Helper T cell (primary cell): ENCODE measurements around the gene PROM1.

DNA sequence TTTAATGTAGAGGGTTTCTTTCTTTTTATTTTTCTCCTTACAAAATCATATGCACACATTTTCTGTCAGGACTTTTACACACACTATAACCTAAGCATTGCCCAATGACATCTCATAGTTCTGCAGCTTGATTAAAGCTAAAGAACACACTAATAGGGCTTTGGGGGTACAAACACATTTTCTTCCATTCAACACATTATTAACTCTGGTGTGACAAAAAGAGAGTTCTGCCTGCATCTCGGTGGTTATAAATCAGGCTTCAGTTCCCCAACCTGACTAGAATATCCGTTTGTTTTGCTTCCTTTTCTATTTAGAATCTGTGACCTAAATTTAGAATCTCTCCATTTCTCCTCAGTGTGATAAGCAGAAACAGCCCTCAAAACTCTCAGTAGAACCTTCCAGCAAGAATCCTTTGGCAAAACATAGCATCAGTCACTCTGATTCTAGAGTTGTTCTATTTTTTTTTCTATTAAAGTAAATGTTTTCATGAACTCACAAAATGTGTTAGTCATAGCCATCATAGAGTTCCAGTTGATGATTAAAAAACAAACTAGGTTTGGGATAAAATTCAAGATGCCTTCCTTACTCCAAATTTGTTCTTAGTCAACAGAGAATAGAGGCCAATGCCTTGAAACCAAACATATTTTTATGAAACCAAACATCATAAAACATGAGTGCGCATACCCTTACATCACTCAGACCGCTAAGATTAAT lies 13.3 kb upstream of the C1QTNF7 start:
- PRO-cap, 2 experiments = no peak in any of the 2 experiments

DNA sequence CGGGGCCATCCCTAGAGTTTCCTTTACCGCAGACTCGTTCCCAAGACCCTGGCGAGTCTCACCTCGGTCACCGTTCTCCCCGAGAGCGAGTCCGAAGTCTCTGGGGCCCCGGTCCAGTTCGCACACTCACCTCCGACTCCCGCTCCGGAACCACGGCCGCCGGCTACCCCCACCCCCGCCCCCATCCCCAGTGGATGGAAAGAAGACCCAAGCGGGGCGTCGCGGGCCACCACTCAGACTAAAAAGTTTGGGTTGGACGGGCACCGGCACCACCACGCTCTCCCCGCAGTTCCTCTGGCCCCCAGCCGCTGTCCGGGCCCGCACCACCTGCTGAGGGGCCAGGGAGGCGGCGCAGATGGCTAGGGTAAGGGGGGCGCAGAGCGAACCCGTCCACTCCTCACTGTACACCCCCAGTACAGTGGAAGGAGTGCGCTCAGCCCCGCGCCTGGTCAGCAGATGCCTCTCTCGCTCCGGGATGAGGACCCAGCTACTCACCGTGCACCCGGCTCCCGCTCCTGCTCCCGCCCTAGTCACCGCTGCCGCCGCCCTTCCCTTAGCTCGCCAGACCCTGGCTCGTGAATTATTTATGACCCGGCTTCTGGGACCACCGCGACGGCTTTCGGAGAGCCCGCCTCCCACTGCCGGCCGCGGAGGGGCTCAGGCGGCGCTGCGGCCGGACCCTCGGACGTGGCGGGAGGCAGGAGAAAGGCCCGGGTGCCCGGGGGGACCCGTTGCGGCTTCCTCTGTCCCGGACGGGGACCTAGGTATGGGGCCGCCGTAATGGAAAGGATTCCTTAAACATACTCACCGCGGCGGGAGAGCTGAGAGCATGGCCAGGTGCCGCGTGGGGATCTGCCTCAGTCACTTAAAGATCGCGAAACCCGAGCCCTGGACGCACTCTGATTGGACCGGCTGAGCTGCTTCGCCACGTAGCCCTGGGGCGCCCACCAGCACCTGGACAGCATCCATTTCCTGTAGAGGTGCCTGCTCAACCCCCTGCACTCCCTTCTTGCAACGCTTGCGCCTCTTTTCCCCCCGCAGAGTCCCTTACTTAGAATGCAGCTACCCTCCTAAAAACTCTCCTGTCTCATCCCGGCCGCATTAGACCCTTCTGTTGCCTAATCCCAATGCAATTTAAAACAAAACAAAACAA lies at the start of gene PROM1:
TSS of gene PROM1 (minus strand) at position 854 of the 1,153 bp plus-strand sequence.
- PRO-cap, 2 experiments = no peak in any of the 2 experiments

GRCh38 chr4:16158110-16158960 lies 67.9 kb downstream of the TAPT1 start:
- PRO-cap, 2 experiments = no peak in any of the 2 experiments

GRCh38 chr4:16196414-16196980 lies 29.8 kb downstream of the TAPT1 start:
- PRO-cap, 2 experiments = no peak in any of the 2 experiments

DNA sequence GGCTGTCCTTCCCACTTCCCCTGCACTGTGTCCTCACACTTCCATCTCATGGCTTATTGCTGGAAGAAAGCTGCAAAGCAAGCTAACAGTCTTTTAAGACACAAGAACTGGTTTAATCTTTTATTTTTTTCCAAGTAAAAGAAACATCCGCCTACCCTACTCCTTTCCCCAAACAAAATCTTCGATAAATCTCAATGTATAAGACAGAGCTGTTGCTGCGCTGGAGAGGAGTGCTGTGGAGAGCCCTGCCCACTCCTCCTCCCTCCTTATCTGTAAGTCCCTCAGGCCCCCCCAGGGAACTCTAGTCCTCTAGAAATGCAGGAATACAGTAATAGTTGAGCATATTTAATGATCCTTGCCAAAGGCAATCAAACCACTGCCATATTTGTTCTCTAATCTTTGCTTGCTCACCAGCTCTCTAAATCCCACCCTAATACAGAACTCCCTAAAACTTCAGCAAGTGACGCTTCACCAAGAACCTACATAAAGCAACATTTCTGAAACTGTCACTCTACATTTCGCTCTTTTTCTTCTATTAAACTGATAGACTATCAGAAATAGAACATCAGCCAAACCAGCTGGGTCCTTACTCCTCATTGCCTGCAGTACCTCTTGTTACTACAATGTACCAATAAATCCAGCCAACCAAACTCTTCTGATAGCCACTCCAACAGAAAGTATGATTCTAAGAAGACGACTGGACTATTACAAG lies 13.8 kb downstream of the TAPT1 start:
- PRO-cap, 2 experiments = no peak in any of the 2 experiments

DNA sequence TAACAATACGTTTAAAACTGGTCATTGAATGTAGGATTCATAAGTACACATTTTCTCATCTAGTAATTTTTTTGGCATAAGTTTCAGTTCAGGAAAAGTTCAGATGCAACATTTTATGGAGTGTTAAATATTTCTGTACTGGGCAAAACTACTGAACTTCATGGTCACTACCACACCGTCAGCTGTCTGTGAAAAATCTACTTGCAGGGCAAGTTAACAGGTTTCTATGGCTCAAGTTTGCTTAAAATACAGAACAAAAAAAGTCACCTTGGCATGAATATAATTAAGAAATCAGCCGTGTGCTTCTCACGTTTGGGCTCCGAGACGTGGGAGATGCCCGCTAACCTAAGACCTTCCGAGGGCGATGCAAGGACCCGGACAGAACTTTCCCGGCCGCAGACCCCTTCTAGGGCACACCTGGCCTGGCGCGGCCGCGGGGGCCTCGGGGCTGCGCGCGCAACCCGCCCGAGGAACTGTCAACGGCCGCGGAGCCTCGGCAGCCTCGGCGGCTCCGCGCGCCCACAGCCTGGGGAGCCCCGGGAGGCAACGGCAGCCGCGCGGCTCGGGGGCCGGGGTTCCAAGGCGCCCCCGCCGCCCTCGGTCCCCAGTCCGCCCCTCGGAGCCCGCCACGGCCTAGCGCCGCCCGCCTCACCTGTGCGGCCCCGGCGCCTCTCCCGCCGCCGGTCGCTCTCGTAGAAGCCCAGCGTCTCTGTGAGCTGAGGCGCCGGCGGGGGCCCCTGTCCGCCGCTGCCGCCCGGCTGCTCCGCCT lies 480 bp downstream of the TAPT1 start:
- PRO-cap, 2 experiments = peak in 2 of 2 experiments; most common plus-strand start position 522 of the sequence (in 2); most common minus-strand start position 713 of the sequence (in 2)

GRCh38 chr4:16256200-16257004 lies 30.1 kb upstream of the TAPT1 start:
- PRO-cap, 2 experiments = no peak in any of the 2 experiments

DNA sequence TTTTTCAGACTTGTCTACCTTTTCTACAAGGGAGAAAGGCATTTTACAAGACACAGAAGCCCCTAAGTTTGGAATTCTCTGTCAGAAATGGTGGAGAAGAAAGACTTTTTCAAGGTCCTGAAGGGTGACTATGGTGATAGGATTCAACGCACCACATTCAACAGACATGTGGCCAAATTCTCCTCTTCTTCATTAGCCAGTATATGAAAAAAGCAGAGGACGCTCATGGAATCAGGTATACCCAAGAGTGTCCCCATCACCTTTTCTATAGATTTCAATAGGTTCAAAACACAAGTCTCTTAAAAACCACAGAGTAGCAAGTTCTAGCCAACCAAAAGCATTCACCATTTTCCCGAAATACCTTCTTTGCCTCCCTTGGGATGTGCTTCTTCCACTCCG lies 156.0 kb downstream of the LDB2 start:
- PRO-cap, 2 experiments = no peak in any of the 2 experiments

DNA sequence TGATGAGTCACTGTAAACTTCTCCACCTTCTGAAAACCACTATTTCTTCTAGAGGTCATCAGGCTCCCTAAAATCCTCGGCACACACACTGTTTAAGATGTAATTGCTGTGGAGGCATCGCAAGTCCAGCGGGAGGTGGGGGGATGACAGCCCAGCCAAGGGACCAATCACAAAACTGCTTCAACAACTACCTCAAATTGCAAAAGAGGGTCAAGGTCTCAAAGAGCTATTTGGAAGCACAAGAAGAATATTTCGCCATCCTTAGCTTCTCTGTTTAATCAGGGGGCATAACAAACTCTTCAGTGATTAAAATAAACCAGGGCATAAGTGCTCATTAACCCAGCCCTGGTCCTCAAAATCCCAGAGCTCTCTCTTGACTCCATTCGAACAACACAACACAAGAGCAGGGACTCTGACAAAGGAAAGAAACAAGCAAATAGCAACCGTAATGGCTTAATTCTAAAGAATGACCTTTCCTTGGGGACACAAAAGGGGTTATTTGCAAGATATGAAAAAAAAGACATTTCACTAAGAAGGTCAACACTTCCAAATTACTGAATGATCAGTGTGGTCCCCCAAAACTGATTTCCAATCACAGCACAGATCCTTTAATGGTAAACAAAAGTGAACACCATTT lies 13.7 kb downstream of the QDPR start:
- PRO-cap, 2 experiments = no peak in any of the 2 experiments

GRCh38 chr4:17501626-17501951 lies 10.3 kb downstream of the QDPR start:
- PRO-cap, 2 experiments = no peak in any of the 2 experiments

GRCh38 chr4:17510034-17510687 lies 1.7 kb downstream of the QDPR start:
- PRO-cap, 2 experiments = no peak in any of the 2 experiments

DNA sequence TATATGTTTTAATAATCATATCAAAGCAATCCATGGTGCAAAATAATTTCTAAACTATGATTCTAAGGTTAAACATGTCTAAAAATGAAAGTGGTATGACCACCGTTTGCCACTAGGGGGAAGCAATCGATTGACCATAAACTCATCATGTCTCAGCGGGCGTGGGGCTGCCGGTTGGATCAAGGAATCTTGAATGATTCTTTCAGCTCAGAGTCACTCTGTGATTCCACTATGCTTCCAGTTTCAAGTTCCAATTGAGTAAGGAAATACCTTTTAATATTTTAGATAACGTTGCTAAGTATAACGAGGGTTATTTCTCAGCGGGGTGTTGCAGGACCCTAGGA lies 27.9 kb upstream of the LAP3 start:
- PRO-cap, 2 experiments = no peak in any of the 2 experiments

DNA sequence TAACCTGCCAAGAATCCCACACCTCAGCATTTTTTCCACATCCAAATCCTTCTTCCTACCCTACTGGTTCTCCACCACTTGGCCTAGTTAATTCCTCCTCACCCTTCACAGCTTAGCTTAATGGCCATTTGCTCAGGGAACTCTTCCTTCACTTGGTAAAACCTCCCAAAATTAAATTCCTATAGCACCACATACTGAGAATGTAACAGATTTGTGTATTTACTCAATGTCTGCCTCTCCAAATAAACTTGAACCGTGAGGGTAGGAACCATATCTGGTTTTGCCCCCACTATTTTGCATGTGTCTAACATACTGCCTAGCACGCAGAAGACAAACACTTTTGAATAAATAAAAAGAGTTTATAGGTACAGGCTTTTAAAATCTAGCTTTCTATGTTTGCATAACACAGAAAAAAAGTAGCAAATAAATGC lies 55.4 kb downstream of the NCAPG start:
- PRO-cap, 2 experiments = no peak in any of the 2 experiments

- PRO-cap, 2 experiments = no peak in any of the 2 experiments
These were observed 552.5 kb upstream of the LCORL start for GRCh38 chr4:18574065-18574448.

DNA sequence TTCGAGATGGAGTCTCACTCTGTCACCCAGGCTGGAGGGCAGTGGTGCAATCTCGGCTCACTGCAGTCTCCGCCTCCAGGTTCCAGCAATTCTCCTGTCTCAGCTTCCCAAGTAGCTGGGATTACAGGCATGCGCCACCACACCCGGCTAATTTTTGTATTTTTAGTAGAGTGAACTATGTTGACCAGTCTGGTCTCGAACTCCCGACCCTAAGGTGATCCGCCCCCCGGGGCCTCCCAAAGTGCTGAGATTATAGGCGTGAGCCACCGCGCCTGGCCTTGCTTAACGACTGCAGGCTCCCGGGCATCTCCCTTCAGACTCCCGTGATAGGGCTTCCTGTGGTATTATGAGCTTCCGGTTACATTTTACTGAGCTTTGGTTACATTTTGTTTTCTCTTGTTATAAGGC lies 795.9 kb upstream of the SLIT2 start:
- PRO-cap, 2 experiments = no peak in any of the 2 experiments

DNA sequence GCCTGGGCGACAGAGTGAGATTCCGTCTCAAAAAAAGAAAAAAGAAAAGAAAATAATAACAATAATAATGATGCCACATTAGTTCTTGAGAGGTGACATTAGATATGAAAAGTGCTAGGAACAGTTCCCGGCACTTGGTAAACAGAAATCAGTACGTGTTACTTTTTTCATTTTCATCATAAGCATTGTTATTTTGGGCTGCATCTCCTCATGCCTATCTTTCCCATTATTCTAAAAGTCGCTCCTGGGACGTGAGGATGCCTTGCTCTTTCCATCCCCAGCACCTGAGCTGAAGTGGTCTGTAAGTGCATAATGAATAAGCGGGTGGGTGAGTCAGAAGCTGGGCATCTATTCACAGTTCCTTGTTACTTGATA lies 475.9 kb upstream of the SLIT2 start:
- PRO-cap, 2 experiments = no peak in any of the 2 experiments

DNA sequence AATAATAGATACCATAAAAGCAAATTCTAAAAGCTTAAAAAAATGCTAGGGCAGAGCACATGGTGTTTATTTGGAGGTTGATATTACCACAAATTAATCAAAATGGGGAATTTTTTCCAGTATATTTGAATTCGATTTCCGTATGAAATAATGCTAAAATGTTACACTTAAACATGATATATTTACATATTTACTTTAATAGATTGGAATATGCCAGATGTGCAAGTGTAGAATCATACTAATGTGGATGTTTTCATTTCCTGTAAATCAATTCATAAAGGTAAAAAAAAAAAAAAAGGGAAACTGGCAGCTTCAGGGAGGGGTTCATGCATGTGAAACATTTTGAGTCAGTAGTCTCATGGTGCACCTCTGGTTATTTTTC lies 310.0 kb upstream of the SLIT2 start:
- PRO-cap, 2 experiments = no peak in any of the 2 experiments

DNA sequence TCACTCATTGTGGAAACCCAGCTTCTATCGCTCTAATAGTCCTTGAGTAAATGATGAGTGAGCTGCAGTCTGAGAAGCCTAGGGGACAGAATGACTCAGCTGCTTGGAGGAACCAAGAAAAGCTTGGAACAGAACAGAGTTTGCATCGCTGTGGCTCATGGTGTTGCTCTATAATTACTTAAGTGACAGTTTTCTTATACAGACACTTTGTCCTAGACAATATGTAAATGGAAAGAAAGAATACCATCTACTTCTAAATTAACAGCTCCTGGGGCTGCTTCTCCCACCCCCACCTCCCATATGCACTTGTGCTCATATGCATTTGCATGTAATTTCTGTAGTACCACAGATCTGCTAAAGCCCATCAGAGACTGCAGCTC lies 156.9 kb downstream of the SLIT2 start:
- PRO-cap, 2 experiments = no peak in any of the 2 experiments

DNA sequence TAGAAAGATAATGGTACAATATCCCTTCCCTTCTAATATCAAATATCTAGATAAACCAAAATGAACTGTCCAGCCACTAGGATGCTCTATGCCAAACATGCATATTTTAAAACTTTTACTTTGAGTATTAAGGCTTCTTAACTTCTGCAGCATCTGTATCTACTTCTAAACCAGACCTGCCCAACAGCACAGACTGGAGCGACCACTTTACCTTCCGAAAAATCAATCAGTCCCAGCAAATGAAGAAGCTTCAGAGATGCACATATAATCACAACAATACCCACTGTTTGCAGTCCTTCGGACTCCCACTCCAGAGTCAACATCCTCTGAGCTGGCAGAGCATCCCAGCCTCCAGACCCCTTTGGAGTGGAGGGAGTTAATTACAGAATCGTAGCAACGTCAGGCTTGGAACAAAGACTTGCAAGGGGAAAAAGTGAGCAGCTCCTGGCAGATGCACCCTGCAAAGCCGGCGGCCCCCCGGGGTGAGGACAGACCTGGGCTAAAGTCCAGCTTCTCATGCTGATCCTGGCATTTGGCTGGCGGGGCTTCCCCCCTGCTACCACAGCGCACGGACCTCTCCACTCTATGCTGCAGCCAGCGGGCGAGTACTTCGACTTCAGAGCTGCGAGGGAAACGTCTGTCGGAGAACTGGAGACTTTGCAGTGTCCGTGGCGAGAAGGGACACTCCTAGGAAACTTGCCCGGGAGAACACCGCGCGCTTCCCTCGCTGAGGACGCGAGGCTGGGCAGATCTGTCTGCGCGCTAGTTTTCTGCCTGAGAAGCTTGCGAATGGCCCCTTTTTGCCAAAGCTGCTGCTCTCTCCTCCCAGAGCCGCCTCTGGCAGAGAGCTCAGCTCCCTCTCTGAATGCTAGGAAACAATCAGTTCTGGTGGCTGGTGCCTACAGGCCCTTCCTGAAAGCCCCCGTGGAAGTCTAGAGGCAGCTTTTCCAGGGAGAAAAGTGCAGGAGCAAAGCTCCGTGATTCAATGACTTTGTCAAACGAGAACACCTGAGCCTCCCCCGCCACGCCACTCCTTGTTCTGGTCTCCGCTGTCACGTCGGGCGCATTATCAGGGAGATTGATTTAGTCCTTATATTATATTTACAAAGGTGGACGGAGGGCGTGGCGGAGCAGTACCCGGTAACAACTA lies 283.7 kb downstream of the PACRGL start:
- PRO-cap, 2 experiments = no peak in any of the 2 experiments

DNA sequence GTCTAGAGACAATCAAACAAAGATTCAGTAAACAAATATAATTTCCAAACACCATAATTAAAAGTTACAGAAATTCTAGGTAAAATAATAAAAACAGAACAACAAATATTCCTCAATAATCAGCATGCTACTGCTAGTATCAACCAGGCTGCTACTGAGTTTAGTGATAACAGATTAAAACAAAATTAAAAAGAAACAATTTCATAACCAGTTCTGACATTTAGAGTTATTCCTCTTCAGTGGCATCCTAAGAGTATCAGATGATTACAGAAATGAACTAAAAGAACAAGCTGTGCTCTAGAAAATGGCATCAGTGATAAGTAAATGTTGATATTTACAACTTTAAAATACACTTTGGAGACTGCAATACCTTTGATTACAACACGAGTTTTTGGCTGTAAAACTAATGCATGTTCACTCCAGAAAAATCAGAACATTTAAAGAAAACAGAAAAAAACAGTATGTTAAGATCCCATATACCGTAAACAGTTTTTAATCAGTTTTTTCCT lies 73.0 kb downstream of the ADGRA3 start:
- PRO-cap, 2 experiments = no peak in any of the 2 experiments